Cardiac atrium fibroblast (primary cell): Measurements from ENCODE around the genes NUTM2E and NRG3.

DNA sequence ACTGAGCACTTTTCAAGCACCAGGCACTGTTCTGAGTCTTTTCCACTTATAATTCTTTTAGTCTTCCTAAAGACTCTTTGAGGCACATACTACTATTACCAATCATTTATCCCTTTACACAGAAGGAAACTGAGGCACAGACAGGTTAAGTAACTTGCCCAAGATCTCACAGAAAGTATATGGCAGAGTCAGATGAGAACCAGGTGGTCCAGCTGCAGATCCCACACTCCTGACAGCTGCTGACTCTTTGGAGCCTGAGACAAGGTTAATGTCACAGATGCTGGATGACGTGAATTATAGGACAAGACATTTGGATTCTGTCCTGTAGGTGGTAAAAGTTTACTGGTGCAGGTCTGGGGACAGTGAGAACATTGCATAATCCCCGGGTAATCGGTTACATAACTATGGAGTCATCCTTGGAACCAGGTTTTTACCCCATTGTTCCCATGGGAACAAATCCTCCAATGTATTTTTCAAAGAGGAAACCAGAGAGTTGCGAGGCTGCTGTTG lies 27.4 kb upstream of the ZCCHC24 start:
- RAMPAGE, long total RNA, result no peak

DNA sequence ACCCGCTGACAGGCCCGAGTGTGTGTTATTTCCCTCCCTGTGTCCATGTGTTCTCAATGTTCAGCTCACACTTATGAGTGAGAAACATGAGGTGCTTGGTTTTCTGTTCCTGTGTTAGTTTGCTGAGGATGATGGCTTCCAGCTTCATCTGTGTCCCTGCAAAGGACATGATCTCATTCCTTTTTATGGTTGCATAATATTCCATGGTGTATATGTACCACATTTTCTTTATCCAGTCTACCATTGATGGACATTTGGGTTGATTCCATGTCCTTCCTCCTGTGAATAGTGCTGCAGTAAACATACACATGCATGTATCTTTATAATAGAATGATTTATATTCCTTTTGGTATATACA lies 33.7 kb downstream of the NUTM2B start:
- RAMPAGE, long total RNA, result no peak

GRCh38 chr10:79826094-79827367 lies at the start of gene NUTM2E:
TSS of gene NUTM2E (plus strand) at chr10:79826739.
- RAMPAGE, long total RNA, result no peak

DNA sequence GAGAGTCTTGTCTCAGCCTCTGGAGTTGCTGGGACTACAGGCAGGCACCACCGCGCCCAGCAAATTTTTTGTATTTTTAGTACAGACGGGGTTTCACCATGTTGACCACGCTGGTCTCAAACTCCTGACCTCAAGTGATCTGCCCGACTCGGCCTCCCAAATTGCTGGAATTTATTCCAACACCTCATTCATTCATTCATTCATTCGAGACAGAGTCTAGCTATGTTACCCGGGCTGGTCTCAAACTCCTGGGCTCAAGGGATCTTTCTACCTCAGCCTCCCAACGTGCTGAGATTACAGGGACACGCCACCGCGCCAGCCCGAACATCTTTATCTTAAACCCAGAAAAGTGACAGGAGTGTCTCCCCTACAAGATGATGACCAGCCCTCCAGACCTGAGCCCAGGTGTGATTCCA lies 341 bp upstream of the TMEM254 start:
- RAMPAGE, long total RNA, result no peak

DNA sequence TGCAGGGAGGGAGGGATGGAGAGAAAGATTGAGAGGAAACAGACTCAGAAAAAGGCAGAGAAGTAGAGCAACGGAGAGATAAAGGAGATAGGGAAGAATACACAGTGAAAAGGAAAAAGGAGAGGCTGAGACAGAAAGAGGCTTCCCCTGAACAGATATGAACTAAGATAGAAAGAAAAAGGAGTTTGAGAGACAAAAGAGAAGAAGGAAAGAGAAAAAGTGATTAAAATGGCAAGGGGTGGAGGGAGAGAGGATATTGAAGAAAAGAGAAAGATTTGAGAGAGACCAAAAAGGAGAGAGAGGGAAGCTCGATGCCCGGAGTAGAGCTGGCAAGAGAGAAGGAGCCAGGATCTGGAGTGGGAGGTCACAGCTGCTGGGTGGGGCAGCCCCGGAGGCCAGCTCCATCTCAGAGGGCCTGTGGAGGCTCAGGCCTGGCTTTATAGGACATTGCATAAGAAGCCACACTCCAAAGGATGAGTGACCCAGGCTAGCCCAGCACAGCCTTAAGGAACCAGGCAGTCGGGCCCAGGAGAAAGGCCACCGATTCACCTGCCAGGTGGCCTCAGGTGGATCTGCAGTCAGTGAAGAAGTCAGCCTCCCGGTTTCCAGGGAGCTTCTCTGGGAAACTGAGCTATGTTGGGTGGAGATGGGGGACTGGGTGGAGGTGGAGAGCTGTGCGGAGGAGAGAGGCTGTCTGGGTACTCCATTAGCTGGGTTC lies 581 bp downstream of the PLAC9 start:
- RAMPAGE, long total RNA, result no peak

GRCh38 chr10:80204115-80204686 lies 1.1 kb downstream of the ANXA11 start:
- RAMPAGE, long total RNA, result no peak

DNA sequence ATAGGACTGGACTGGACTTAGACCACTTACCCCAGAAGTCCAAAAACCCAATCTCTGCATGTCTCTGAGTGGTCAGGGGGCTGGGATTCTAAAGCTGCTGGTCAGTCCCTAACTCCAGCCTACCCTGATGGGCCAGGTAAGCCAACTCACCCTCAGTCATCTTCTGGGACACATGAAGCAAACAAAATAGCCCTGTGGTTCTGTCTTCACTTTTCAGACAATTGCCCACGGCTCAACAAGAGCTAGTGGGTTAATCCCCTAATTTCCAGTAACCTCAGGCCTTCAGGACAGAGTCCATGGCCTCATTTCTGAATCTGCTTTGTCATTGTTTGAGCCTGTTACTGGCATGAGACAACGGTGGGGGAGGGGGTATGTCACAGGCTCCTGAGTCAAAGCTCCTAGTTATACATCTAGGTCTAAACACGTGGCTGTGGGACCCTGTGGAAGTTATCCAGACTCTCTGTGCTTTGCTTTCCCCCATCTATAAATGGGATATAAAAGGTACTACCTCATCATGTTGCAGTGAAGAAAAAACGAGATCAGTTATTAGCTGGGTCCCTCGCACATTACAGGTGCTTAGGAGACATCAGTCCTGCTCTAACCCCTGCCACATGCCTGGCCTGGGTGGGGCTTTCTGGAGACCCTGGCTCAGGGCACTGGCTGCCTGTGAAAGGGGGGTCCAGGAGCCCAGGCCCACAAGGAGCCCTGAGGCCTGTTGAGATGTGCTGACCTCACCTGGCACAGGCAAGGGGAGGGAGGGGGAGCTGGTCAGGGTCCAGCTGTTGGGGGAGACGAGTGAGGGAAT lies 16.6 kb downstream of the MAT1A start:
- RAMPAGE, long total RNA, result no peak

DNA sequence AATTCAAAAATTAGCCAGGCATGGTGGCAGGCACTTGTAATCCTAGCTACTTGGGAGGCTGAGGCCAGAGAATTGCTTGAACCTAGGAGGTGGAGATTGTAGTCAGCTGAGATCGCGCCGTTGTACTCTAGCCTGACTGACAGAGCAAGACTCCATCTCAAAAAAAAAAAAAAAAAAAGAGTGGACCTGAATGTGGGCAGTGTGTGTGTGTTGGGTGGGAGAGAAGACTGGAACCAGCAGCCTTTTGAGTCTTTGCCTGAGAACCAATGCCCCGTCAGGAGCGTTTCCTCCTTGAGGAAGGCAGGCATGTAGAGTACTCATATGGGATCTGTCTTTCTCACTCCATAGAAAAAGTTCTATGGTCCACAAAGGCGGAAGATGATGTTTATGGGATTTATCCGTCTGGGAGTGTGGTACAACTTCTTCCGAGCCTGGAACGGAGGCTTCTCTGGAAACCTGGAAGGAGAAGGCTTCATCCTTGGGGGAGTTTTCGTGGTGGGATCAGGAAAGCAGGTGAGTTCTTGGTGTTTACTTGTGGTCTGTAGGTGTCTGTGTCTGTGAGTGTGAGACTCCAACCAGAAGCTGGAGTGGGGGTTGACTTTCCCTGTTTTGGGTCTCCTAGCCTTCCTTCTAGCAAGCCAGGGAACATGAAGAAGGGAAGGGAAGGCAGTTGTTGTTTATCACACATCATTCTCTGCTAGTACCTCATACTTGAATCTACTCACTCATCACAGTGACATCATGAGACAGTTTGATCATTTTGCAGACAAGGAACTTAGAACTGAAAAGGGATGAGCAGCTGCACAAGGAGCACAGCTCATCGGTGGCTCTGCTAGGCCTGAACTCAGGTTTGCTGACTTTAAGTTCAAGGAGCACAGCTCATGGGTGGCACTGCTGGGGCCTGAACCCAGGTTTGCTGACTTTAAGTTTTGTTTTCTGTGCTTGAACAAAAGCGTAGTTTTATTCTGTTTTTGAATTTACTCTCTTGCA lies 18.9 kb downstream of the PRXL2A start:
- RAMPAGE, long total RNA, result no peak

GRCh38 chr10:80460683-80461475 lies 6.8 kb downstream of the TSPAN14 start:
- RAMPAGE, long total RNA, result no peak

DNA sequence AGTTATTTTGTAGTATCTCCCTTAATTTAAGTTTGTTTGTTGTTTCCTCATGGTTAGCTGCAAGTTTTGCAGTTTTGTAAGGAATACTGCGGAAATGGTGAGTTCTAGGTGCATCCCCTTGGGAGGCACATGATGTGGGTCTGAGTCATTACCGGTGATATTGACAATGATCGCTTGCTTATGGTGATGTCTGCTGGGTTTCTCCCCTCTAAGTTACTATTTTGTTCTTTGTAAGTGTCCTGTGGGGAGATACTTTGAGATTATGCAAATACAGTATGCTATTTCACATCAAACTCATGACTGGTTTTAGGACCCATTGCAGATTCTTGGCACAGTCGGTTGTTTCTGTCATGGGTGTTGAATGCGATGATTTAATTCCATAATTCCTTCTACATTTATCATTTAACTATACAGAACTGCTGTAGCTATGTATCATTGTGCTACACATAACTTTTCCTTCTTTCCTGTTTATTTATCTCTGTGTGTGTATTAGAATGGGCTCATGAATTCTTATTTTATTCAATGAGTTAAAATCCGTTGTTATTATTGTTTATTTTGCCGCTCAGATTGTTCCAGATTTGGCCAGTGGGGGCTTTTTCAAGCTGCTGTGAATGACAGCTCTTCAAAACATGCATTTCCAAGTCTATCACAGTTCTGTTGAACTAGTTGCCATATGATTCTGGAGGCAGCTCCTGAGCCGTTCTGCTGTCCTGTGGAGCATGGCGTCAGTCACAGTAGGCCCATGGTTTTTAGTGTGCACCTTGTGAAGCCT lies 18.3 kb downstream of the TSPAN14 start:
- RAMPAGE, long total RNA, result no peak

- RAMPAGE, long total RNA, result no peak
Measured at GRCh38 chr10:80473584-80474609, 19.8 kb downstream of the TSPAN14 start.

GRCh38 chr10:80497214-80498134 lies 40.2 kb upstream of the SH2D4B start:
- RAMPAGE, long total RNA, result no peak

GRCh38 chr10:80540077-80540943 lies 2.6 kb downstream of the SH2D4B start:
- RAMPAGE, long total RNA, result no peak

DNA sequence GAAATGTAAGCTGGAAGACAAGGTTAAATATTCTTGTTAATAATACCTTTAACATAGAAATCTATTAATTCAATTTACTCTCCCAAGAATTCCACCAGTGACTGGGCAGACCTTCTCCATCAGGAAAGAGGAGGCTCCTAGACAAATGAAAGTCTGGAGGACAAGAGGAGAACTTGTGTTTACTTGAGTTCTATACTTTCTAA lies 389.1 kb upstream of the NRG3 start:
- RAMPAGE, long total RNA, result no peak

GRCh38 chr10:81873871-81874450 lies 1.0 kb upstream of the NRG3 start:
- RAMPAGE, long total RNA, result no peak

DNA sequence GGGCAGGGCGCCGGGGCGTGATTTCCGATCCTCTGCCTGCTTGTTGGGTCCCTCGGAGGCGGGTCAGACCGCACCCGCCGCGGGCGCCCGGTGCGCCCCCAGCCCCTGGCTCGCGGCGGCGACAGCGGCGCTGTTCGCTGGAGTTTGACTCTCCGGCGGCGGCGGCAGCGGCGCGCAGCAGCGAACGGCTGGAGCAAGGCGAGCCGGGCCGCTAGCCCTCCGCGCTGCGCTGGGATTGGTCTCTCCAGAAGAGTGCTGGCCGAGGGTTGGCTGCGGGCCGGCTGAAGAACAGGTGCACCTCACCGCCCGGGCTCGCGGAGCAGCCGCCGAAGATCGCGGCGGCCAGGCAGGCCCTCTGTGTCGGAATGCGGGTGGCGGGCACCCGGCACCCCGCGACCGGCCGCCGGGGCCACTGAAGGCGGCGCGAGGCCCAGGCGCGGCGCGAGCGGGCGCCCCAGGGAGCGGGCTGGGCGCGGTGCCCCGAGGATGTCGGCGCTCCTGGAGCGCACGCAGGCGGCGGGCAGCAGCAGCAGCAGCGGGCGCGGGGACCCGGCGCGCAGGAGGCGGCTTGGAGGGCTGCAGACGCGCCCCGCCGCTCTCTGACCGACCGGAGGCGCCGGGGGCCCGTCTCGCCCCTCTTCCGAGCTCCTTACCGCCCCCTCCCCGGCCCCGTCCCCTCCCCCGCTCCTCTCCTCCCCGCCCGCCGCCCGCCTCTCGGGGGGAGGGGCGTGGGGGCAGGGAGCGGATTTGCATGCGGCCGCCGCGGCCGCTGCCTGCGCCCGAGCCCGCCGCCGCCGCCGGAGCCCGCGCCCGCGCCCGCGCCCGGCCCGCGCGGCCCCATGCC lies at the start of gene NRG3:
Gene NRG3 (plus strand): TSS at position 744 of the 844 bp plus-strand sequence.
- RAMPAGE, long total RNA, result no peak

DNA sequence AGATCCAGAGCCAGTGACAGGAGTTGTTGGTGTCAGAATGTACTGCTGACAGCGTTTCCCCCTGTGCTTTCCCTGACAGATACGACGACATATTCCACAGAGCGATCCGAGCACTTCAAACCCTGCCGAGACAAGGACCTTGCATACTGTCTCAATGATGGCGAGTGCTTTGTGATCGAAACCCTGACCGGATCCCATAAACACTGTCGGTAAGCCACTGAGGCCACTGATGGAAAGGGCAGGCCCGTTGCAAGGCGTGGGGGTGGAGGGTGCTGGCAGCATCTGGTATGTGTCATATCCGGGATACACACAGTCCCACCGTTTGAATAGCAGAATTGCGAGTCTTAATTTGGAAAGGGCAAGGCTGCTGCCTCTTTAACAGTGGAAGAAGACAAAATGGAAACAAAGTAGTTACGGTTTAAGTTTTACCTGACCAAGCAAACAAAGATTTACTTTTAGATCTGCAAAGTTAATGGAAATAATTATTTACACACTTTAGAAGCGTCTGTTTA lies 483.7 kb downstream of the NRG3 start:
- RAMPAGE, long total RNA, result no peak

DNA sequence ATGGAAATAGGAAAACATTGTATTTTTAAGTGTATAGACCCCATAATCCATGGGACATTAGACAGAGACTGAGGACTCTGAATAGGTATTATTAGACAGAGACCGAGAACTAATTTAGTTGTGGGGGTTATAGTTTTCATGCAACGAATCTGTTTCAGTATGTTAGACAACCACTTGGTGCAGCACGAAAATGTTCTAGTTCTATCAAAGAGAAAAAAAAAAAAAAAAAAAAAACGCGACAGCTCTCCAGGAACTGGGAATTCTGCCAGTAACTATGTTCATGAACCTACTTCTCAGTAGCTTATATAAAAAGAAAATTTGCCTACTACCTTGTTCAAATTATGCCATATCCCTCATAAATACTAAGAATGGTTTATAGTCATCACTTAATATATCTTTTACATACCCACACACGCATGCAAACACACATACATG lies 685.2 kb upstream of the GHITM start:
- RAMPAGE, long total RNA, result no peak

DNA sequence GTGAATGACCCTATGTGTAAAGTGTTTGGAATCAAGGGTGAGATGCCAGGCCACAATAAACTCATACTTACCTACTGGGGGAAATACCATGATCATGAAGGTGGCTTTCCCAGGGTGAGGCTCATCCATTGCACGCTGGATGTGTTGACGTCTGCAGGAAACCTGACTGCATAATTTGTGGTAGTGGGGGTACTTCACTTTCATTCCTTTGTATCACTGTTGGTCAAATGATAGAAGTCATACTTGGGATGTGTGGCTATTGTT lies 136.1 kb upstream of the GHITM start:
- RAMPAGE, long total RNA, result no peak

DNA sequence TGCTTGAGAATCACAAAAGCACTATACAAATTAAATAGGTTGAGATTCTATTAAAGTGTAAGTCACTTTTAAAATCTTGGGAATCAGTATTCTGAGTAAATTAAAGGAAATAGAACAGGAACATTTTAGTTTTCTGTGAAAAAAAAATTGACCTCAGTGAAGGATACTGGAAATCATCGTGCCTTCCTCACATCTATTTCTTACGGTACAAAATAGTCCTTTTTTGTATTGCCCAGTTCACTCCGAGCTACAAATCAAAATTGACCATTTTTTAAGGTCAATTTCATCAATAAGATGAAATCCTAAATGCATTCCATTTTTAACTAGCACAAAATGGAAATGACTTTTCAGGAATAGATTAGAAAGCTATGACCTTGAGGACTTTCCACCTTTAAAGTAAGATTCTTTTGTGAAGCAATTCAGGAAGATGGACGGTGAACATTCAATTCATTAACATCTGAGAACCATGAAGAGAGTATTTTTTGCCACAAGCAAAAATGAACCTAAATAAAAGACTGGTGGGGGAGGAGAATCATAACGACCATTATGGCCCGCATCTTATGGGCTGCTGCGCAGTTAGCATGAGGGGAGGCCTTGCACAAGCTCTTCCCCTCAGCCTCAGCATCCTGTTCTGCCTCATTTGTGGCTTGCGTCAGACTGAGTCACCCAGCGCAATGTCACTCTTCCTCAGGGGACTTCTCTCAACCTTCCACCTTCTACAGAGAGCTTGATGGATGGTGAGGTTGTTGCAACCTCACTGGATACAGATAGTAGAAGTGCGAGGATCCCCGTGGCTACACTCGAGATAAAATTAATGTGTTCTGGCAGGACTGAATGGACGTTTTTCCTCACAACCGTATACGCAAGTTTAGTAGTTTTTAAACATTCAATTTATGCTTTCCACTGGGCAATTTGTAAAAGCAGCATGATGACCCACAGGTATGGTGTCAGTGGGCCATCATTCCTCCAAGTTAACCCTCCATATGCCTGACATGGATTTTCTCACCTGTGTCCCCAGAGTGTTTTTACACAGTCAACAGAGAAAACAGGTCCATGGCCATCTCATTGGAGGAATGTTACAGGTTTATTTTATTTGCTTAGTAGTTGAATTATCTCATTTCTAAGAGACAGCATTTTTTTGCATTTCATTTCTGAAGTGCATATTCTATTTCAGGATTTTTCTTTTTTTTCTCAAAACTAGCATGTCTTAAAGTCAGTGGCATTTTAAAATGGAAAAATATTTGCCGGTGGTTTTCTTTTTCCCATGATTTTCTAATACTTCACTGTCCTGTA lies 16.8 kb upstream of the GPR15LG start:
- RAMPAGE, long total RNA, result no peak